Right cardiac atrium (tissue), 1 donor: ENCODE data around the genes H3-5, KIF21A and CNTN1.

DNA sequence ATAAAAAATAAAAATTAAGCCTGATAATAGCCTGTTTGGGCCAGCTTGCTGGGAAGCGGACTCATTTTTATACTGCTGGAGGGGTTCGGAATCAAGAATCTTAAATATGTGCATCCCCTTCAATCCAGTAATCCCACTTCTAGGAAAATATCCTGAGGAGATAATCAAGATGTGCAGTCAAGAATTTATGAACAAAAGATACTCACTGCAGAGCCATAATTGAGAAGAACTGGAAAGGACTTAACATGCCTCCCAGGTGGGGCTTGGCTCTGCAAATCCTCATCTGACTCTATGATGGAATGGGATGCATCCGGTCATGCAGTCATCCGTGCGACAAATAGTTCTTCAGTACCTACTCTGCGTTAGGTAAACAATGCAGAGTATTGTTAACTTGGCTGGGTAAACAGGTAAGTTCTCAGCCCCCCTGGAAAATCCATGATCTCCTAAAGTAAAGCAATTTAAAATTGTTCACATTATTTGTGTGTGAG is 43.6 kb upstream of the SINHCAF start:
- PRO-cap = no peak

GRCh38 chr12:31737135-31737837 is 8.5 kb upstream of the AMN1 start:
- PRO-cap = no peak

GRCh38 chr12:31791628-31792462 is at the start of gene H3-5:
Gene H3-5 (minus strand): TSS chr12:31792298.
- PRO-cap = no peak

DNA sequence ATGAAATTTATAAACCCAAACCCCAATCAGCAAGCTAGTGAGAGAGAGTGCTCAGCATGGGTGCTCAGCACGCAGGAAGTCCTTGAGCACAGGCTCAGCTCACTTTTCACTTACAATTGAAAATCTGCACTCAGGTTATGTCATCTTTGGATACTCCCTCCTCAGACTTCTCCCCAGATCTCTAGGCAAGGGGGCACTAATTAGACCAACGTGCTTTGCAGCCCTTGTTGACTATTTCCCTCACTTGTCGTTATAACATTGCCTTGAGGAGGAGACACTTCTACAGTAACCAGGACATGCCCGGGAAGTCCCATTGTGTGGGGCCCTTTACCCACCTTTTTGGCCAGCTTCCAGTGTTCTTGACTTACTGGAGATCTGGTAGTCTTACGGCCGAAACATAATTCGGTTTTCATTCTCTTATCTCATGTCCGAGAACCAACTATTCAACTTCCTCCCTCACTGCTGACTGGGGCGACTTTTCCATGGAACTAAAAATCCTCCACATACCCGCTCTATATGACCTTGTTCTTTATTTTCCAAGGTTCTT is 5.4 kb upstream of the H3-5 start:
- PRO-cap = no peak

- PRO-cap = no peak
These were observed 126.4 kb upstream of the FGD4 start for GRCh38 chr12:32273007-32273246.

GRCh38 chr12:32446233-32447204 is 47.2 kb downstream of the FGD4 start:
- PRO-cap = no peak

DNA sequence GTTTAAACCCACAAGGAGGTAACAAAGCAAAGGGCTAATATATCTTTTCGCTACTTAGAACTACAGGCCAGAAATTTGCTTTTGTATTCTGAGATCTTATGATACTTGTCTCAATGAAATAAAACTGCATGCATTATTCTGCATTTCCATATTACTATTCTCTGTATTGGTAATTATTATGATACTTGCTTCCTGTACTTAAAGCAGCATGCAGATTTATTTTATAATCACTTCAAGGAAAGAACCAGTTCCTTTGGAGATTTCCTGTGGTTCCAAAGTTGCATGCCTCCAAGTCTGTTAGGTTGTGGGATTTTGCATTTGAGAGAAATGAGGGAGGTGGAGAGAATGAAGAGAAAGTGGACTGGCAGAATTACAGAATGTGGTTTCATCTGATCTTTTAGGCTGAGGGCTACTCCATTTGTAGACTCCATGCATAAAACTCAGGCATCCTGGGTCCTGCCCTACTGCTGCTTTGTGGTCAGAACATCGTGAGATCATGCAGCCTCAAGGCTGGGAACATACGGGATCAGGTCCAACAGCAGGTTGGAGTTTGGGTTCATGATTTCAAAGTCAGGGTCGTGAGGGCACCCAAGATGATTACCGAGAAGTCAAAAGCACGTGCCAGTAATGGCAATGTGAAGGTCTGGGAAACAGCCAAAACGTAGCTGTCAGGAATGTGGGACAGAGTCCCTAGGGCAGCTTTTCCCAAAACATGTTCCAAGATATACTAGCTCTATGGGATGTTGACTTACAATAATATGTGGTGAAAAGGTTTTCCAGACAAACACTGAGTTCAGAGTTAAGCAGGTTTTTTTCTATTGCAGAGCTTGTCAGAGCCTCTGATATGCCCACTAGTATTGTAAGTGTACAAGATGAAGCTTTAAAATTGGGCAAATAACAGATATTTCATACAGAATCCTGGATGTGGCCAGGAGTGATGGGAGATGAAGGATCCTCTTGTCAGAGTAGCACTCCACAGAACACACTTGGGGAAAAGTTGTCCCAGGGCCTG is 130.5 kb upstream of the DNM1L start:
- PRO-cap = no peak

- PRO-cap = no peak
These were observed 97.3 kb upstream of the DNM1L start for GRCh38 chr12:32581635-32582462.

DNA sequence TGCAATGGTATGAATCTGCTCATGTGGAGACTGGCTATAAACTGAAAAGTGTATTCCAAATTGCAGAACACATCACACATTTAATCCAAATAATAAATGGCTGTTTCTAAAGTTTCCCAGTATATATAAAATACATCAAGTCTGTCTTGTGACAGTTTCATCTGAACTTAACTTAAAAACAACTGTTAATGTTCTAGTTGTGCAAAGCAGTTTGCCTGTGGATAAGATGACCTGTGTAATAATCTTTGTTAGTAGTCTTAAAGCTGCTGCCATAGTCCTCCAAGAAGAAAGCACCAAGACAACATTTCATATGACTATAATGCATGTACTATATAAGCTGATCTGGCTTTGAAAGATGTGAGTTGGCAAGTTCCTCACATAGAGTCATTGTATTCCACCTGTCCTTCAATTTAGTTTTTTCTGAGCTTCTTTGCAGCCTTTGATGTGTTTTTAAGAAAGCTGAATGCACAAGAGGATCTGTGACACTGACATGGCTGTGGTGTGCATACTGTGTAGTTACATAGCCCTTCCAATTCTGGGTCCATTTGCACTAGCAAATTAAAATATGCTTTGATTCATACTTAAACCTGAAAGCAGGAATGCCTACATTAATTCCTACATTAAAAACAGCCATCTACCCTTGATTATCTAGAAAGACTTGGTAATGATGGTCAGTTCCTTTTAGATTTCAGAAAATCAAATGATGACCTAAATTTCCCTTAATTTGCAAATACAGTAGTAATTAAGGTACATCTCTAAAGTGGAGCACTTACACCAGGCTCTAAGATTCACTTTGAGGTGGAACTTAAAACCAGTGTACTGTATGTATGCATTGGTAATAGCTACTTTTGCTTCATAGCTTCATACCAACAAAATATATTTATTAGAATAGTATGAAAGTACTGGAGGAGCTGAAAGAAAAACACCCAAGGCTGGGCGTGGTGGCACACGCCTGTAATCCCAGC is 11.9 kb downstream of the YARS2 start:
- PRO-cap = no peak

GRCh38 chr12:32802182-32802565 is 46.5 kb upstream of the YARS2 start:
- PRO-cap = no peak

GRCh38 chr12:33945253-33945512 is 77.1 kb upstream of the ALG10 start:
- PRO-cap = no peak

DNA sequence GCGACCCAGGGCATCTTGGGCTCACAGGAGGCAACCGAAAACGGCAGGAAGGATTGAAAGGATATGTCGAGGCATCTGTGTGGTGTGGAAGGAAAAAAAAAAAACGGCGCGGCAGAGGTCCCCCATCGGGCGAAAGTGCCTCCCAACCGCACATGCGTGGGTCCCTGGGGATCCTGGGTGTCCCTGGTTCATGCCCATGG is 578.5 kb downstream of the ALG10 start:
- PRO-cap = no peak

GRCh38 chr12:38138247-38139368 is 178.0 kb upstream of the ALG10B start:
- PRO-cap = no peak

DNA sequence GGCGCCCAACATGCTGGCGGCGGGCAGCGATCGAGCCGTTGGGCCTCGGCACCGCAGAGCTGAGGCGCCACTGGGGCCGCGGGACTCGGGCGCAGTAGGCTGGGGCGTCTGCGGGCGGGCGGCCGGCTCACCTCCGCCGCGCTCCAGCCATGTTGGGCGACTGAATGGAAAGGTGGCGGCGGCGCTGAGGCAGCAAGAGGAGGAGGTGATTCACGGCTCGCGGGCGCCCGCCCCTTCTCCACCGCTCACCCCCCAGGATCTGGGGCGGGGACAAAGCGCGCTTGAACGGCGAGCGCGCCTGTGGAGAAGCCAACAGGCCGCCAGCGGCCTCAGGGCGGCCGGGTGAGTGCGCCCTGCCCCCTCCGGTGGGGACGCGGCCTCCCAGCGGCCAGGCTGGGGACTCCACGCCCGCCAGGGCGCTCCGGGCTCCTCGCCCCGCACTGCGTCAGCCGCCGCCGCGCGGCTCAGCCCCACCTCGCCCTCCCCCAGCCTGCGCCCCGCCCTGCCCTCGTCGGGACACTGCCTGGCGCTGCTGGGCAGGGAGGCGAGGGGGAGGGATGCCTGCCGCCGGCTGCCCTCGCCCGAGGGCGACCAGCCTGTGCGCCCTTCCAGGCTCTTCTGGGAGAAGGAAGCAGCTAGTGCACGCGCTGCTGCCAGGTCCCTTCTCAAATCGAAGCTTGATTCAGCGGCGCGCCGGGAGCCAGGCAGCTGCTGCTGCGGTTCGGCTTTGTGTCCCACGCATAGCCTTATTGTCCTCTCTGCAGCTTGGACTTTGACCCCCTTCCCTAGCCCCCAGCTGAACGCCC is at the start of gene KIF21A:
KIF21A (minus strand) TSS at position 162 of the 806 bp plus-strand sequence.
- PRO-cap = bidirectional peak, plus-strand start at position 312 of the sequence, minus-strand start at position 162 of the sequence; bidirectional peak, plus-strand start at position 517 of the sequence, minus-strand start at position 442 of the sequence

- PRO-cap = no peak
These were observed 726 bp upstream of the KIF21A start for GRCh38 chr12:39443765-39443927.

GRCh38 chr12:40002767-40003125 is 103.1 kb downstream of the SLC2A13 start:
- PRO-cap = no peak

DNA sequence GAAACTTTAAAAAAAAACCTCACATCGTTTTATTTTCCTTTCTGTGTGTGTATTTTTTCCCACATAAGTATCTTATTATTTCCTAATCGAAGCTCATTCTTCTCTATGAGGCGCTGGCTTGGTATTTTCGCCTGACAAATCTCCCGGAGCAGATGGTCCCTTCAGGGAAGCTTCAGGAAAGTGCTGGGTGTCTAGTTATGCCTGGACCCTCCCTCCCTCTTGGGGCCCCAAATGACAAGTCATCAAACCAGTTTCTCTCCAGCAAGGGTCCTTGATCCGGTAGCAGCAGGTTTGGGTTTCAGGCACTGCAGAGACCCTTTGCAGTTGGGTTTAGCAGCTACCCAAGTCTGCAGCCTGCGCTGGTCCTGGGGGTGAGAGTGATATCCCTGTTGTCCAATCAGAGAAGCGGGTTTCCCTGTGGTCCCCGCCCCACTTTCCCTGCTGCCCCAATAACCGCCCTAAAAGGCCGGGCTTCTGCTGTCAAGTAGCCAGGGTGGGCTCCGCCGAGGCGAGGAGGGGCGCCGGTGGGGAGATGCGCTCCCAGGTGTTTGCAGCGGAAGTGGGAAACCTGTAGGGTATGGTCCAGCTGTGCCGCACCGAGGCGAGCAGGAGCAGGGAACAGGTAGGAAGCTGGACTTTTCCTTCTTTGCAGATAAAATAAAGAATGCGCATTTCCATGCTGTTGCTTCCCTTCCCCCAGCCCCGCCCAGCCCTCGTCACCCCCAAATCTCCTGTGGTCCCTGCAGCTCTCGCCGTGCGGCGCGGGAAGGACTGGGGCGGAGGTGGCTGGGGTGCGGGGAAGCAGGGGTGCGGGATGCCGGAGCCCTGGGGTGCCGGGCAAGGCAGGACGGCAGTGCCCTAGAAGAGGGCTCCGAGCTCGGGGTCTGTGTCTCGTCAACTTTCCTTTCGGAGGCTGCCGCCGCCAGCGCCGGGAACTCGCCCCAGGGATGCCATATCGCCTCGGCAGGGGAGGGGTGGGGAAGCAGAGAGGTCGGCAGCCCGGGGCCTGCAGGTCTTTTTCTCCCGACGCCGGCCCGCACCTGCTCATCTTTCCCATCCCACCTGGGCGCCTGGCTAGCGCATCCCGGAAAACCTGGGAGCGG is at the start of gene CNTN1:
CNTN1 (plus strand) TSS at position 469 of the 1,103 bp plus-strand sequence.
- PRO-cap = no peak

DNA sequence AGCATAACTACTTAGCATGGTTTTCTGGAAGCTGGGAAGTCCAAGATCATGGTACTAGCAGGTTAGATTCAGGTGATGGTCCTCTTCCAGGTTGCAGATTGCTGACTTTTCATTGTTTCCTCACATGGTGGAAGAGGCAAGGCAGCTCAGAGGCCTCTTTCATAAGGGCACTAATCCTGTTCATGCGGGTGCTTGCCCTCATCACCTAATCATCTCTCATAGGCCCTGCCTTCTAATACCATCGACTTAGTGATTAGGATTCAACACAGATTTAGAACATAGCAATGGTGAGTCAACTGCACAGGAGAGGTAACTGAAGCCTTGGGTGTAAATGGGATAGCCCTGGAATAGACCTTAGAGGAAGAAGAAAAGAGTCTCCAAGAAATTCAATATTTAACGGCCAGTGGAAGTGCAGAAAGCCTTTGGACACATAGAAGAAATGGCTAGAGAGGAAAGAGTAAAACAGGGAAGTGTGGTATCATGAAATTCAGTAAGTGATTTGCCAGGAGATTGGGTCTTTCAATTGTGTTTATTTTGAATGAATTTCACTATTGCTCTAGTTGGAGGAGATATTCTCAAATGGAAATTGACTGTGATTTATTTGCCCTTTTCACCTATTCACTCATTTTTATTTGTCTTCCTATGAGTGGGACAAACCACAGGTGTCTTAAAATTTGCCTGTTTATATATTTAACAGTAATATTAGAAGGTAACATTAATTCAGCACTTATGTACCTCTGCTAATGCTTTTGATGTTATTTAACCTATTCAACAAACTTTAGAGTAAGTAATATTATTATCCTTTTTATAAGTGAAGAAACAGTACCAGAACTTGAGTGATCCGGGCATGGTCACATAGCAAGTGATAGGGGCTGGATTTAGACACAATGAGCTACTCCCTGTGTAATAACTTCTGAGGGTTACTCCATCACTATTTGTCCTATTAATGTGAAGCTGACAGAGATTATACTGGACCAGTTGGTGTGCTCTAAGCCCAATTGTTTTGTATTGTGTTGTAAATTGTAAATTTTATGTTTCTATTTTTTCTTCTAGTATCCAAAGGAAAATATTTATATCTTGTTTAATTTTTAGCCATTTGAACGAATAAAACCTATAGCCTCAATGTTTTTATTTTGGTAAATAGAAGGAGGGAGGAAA is 69.5 kb downstream of the PDZRN4 start:
- PRO-cap = no peak

- PRO-cap = no peak
These were observed 93.3 kb downstream of the PDZRN4 start for GRCh38 chr12:41281366-41281856.

- PRO-cap = no peak
These were observed 144.3 kb downstream of the PDZRN4 start for GRCh38 chr12:41332283-41332902.